Neural cell (in vitro differentiated cells): ENCODE measurements around the genes ACOX3, USP17L18 and USP17L26.

- RAMPAGE, long total RNA: no peak
These were observed 38.8 kb upstream of the AFAP1 start for GRCh38 chr4:7978331-7978903.

GRCh38 chr4:8010235-8011154 lies 70.8 kb upstream of the AFAP1 start:
- RAMPAGE, long total RNA: no peak

- RAMPAGE, long total RNA: no peak
These were observed 7.8 kb upstream of the SH3TC1 start for GRCh38 chr4:8191074-8191924.

- RAMPAGE, long total RNA: no peak
These were observed 1.4 kb downstream of the SH3TC1 start for GRCh38 chr4:8200375-8201084.

DNA sequence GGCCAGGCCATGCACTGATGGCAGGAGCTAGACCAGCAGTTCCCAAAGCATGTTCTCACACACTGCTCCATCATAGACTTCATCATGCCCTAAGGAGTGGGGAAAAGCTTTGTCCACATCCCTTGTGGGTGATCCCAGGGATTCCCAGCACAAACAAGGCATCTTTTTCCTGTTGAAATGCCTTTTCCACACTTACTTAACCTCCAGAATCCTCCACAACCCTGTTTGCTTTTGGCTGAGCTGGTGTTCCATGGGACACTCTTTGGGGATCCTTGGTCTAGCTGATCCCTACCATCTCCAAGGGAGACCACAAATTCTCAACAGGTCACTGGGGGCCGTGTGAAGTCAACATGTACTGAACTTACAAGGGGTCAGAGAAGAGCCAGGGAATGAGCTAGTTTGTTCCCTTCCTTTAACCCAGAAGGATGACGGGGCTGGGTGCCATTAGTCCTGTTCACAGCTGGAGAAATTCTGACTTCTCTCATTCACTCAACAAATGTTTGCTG lies 21.8 kb downstream of the SH3TC1 start:
- RAMPAGE, long total RNA: no peak

DNA sequence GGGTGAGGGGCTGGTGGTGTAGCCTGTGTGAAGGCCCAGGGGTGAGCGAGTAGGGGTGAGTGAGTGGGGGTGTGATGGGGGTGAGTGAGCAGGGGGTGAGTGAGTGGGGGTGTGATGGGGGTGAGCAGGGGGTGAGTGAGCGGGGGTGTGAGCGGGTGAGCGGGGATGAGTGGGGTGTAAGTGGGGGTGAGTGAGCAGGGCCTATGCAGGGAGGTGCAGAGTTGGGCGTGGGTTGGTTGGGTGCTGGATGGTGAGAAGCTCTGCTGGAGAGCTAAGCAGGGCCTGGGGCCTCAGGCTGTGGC lies 30.2 kb downstream of the SH3TC1 start:
- RAMPAGE, long total RNA: no peak

GRCh38 chr4:8244613-8245202 lies 24.8 kb upstream of the HTRA3 start:
- RAMPAGE, long total RNA: no peak

DNA sequence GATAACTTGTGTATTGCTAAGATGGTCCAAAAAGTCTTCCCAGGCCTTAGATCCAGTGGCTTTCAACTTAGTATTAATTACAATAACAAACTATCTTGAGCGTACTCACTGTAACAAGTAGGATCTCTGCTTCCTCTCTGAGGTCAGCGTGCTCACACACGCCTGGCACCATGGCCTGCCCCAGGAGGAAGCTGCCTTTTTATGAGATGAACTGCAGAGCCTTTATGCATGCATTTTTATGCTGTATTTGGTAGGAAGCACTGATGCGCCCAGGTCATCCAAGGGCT lies 50.0 kb downstream of the HTRA3 start:
- RAMPAGE, long total RNA: no peak

GRCh38 chr4:8335069-8335588 lies 65.6 kb downstream of the HTRA3 start:
- RAMPAGE, long total RNA: no peak

DNA sequence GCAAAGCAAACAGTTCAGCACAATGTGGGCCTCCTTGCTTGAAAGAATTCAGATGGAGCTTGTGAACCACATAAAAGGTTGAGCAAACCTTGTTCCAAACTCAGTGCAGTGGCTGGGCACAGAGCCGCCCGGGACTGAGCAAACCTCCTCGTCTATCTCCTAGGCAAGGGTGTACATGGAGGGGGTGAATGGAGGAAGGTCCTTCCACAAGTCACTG lies 82.4 kb downstream of the HTRA3 start:
- RAMPAGE, long total RNA: no peak

- RAMPAGE, long total RNA: no peak
These were observed 55.8 kb downstream of the ACOX3 start for GRCh38 chr4:8384712-8385140.

- RAMPAGE, long total RNA: no peak
These were observed 4.7 kb downstream of the ACOX3 start for GRCh38 chr4:8435632-8436486.

GRCh38 chr4:8439931-8440943 lies at the start of gene ACOX3:
TSS of gene ACOX3 (minus strand) at chr4:8440723.
- RAMPAGE, long total RNA: start-site peak on the minus strand at chr4:8440665-8440705, 23 and 28 reads in 2 replicates

DNA sequence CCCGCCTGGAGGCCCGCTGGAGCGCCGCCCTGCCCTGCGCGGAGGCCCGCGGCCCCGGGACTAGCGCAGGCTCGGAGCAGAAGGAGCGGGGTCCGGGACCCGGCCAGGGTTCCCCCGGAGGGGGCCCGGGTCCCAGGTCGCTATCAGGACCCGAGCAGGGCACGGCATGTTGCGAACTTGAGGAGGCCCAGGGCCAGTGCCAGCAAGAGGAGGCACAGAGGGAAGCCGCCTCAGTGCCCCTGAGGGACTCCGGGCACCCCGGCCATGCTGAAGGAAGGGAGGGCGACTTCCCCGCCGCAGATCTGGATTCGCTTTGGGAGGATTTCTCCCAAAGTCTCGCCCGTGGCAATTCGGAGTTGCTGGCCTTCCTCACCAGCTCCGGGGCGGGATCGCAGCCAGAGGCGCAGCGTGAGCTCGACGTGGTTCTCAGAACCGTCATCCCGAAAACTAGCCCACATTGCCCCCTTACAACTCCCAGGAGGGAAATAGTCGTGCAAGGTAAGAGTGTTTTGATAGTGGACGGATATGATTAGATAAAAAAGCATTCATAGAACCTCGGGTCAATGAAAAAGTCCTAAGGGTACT lies 459 bp downstream of the TRMT44 start:
- RAMPAGE, long total RNA: no peak

DNA sequence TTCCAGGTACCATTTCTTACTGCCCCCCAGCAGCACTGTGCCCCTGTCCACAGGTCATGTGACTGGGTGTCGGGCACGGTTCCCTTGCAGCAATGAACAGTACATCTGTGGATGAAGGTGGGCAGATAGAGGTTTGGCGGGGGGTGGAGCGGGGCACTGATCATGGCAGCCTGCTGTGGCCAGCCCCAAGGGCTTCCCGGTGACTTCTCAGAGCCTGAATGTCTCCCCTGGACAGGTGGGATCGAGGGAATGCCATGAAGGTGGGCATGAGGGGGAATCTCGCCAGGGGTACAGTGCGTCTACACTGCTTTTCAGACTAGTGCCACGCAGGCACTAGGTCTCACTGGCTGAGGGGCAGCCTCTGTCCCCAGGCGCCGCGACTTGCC lies 37.9 kb downstream of the TRMT44 start:
- RAMPAGE, long total RNA: no peak

DNA sequence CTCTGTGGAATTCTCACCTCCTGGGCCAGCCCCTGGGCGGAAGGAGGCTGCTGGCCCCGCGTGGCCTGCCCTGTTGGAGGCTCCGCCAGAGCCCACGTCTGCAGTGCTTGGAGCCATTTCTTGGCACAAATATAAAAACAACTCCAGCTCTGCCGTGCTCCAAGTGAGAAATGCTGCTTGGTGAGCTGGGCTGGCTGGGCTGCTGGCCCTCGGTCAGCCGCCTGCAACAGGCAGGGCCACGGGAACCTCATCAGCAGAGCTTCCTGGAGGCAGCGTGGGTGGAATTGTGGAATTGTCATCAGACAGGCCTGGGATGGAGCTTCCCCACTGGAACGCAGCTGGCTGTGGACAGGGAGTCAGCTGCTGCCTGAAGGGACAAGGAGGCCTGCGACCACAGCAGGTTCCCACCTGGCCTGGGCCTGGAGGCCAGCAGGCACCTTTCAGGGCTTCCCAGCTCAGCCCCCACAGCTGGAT lies 66.1 kb downstream of the TRMT44 start:
- RAMPAGE, long total RNA: no peak

GRCh38 chr4:9122677-9123064 lies 47.5 kb upstream of the FAM90A26 start:
- RAMPAGE, long total RNA: no peak

- RAMPAGE, long total RNA: no peak
These were observed at the start of gene USP17L18 for GRCh38 chr4:9248330-9248782. TSS of gene USP17L18 (plus strand) at chr4:9248630.

GRCh38 chr4:9334379-9334940 lies at the start of gene USP17L26:
TSS of gene USP17L26 (plus strand) at chr4:9334658.
- RAMPAGE, long total RNA: no peak

DNA sequence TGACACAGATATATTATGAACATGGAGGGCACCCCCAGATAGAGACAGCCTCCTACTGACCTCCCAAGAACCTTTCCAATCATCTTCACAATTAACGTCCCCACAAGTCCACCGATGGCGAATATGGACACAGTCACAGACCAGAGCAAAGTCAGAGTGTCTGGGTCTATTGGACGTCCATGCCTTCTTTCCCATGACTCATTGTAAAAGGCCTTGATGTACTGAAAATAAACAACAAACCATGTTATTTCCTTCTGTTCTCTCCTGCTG lies 24.6 kb downstream of the SLC2A9 start:
- RAMPAGE, long total RNA: no peak